ENCODE data around the gene CRLF2.

DNA sequence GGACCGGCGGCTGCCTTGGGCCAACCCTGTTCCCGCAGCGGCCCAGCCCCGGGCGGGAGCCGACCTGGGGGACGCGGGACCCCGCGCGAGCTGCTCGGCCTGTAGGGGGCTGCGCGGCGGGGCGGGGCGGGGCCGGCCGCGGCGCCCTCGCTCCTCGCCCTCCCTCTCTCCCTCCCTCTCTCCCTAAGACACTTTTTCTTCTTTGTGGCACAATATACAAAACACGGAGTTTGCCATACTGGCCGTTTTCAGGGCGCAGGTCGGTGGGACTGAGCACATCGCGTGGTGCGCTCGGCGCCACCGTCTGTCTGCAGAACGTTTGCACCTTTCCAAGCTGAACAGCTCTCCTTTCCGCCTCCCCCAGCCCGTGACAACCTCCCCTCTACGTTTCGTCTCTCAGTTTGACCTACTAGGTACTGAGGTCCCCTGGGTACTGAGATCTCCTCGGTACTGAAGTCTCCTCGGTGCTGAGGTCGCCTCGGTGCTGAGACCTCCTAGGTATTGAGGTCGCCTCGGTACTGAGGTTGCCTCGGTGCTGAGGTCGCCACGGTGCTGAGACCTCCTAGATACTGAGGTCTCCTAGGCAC lies 261.2 kb upstream of the PLCXD1 start:
- PRO-cap = unidirectional peak, minus-strand start at position 66 of the sequence
CAGE:
- cytosol, long polyA minus RNA = no peak
- cytosol, long polyA plus RNA = no peak
- long polyA plus RNA = no peak
- nucleus, long polyA minus RNA = no peak
- nucleus, long polyA plus RNA = no peak

GRCh38 chrX:267672-268327 lies 13.4 kb upstream of the PLCXD1 start:
- PRO-cap = no peak
CAGE:
- cytosol, long polyA minus RNA = no peak
- cytosol, long polyA plus RNA = no peak
- long polyA plus RNA = no peak
- nucleus, long polyA minus RNA = no peak
- nucleus, long polyA plus RNA = no peak

DNA sequence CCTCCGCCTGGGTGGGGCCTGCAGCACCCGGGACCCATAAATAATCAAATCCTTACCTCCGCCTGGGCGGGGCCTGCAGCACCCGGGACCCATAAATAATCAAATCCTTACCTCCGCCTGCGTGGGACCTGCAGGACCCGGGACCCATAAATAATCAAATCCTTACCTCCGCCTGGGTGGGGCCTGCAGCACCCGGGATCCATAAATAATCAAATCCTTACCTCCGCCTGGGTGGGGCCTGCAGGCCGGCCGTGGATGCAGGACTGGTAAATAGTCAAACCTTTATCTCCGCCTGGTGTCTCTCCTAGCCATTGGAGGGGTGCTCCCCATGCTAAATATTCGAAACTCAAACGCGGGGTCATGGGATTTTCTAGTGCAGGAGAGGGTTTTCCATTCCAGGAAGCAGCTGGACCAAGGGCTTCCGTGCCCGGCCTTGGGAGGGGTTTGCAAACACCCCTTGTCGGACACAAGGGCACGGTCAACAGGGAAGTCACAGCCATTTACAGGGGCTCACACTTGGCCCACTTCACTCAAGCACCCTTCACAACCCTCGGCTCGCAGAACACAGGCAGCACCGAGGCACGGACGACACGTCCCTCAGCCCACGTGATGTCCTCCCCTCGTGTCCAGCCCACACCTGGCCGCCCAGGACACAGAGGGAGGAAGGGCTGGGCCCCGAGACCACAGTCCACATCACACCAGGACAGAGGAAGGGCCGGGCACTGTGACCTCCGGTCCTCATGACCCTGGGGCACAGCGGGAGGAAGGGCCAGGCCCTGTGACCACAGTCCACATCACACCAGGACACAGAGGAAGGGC lies 10.4 kb upstream of the PLCXD1 start:
- PRO-cap = no peak
CAGE:
- cytosol, long polyA minus RNA = no peak
- cytosol, long polyA plus RNA = no peak
- long polyA plus RNA = no peak
- nucleus, long polyA minus RNA = no peak
- nucleus, long polyA plus RNA = no peak

DNA sequence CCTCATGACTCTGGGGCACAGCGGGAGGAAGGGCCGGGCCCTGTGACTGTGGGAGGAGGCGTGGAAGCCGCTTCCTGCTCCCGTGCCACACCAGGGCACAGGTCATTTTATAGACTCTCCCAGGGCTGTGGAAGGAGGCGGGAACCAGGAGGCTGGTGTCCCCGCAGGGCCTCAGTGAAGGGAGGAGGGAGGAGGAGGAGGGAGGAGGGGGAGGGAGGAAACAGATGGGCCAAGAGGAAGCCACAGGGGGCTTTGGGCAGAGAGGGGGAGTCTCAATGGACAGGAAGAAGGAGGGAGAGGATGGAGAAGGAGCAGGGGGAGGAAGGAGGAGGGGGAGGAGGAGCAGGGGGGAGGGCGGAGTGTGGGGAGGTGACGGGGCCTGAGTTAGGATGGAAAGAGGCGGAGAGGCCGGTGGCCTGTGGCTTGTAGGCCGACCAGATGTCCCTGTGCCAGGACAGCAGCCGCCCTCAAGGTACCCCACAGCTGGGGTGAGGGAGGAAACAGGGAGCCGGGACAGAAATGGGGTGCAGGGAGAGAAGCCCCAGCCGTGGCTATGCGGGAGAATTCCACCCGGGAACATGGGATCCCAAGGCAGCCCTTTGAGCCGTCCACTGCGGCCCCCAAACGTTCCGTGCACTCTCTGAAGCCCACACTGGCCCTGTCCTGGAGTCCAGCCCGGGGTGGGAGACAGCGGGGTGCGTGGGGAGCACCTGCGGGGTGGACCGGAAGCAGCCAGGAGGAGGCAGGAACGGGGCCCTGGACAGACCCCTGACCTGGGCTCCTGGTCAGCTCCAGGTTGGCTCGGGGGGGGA lies 6.1 kb upstream of the PLCXD1 start:
- PRO-cap = no peak
CAGE:
- cytosol, long polyA minus RNA = no peak
- cytosol, long polyA plus RNA = no peak
- long polyA plus RNA = no peak
- nucleus, long polyA minus RNA = no peak
- nucleus, long polyA plus RNA = no peak

GRCh38 chrX:276030-276505 lies 5.1 kb upstream of the PLCXD1 start:
- PRO-cap = bidirectional peak, plus-strand start at chrX:276345, minus-strand start at chrX:276240
CAGE:
- cytosol, long polyA minus RNA = no peak
- cytosol, long polyA plus RNA = no peak
- long polyA plus RNA = no peak
- nucleus, long polyA minus RNA = no peak
- nucleus, long polyA plus RNA = no peak

DNA sequence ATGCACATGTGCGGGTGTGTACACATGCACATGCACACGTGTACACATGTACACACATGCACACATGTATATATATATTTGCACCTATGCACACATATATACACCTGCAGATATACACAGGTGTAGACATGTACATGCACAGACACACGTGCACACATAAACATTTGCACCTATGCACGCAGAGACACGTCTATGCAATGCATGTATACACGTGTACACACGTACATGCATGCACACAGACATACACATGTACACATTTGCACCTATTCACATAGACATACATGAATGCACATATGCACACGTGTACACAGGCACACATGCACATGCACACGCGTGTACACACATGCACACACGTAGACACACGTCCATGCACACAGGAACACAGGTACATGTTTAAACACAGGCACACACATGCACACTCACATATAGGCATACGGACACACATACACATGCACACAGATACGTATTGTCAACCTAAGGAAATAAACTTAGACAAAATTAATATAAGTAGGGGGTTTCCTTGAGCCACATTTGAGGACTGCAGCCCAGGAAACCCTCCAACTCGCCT lies 4.2 kb downstream of the PLCXD1 start:
- PRO-cap = no peak
CAGE:
- cytosol, long polyA minus RNA = no peak
- cytosol, long polyA plus RNA = no peak
- long polyA plus RNA = no peak
- nucleus, long polyA minus RNA = no peak
- nucleus, long polyA plus RNA = no peak

GRCh38 chrX:312727-313303 lies 5.8 kb downstream of the GTPBP6 start:
- PRO-cap = no peak
CAGE:
- cytosol, long polyA minus RNA = no peak
- cytosol, long polyA plus RNA = no peak
- long polyA plus RNA = no peak
- nucleus, long polyA minus RNA = no peak
- nucleus, long polyA plus RNA = no peak

DNA sequence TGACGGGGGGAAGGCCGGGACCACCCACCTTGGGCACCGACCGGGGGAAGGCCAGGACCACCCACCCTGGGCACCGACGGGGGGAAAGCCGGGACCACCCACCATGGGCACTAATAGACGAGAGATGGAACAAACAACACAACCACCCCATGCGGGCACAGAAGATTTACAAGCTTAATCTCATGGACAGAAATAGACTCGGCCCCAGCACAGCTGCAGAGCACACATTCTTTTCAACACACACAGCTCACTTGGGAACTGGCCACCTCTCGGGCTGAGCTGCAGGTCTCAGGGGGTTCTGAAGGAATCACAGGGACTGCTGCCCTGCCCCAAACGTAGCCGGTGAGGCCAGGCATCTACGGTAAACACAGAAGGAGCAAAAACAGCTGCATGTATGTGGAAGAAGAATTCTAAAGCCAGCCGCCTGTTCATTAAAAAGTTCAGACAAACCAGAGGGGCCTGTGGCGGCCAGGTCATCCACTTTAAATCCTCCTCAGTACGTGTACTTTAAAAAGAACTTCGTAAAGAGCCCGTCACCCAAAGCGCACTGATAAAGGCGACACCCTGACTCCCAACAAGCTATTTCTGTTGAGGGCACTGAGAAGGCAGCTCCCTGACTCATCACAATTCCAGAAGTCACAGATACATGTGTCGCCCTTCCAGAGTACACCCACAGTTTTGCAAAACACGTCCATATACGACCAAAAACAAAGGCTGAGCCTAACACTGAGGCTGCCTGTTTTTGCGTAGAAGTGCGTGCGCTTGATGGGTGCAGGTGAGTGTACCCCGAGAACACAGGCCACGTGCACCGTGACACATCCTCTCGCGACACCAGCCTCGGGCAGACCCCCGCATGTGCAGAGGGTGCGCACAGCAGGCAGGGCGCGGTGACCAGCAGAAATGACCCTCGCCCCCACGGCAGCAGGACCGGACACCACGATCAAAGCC lies 17.6 kb downstream of the PPP2R3B start:
- PRO-cap = no peak
CAGE:
- cytosol, long polyA minus RNA = no peak
- cytosol, long polyA plus RNA = no peak
- long polyA plus RNA = no peak
- nucleus, long polyA minus RNA = no peak
- nucleus, long polyA plus RNA = no peak

DNA sequence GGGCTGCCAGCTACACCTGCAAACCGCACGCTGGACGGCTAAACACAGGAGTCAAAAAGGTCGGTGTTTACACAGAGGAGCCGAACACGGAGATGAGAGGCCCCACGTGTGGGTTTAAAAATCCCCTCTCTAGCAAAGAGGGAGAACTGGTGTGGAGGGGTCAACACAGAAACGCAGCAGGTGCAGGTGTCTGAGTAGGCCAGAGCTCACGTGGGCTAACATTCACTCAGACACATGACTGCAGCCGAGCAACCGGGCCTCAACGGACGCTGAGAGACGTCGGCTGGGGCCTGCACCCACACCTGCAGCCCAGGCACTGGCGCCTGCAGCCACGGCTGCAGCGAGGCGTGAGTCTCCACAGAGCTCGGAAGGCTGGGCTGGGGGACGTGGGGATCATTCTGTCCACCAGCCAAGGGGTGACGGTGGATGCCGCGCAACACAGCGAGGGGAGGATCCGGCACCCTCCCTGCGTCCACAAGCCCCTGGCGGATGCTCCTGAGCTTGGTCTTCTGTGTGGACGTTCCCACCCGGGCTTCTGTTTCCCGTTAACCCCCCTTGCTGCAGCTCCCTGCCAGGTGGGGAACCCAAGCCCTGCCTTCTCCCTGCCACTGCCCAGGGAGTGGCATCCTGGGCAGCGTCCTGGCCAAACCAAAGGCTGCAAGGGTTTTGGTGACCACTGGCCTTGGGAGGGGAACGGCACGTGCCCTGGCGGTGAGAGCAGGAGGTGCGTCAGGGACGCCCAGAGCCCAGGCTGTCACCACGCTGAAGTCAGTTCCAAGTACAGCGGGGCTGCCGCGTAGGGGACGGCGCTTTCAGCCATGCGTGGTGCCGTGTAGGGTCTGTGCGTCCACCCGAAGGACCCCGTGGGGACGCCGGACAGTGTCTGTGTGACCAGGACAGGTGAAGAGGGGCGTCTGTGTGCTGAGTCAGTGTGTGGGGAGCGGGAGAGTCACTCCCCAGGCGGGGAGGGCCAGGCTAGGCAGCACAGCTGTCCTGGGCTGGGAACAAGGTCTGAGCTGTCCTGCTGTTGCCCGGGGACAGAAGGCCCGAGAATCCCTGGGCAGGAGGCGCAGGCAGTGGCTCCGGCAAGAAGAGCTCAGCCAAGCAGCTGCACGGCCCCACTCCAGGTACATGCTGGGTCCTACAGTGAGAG lies 16.3 kb downstream of the PPP2R3B start:
- PRO-cap = no peak
CAGE:
- cytosol, long polyA minus RNA = no peak
- cytosol, long polyA plus RNA = no peak
- long polyA plus RNA = no peak
- nucleus, long polyA minus RNA = no peak
- nucleus, long polyA plus RNA = no peak

DNA sequence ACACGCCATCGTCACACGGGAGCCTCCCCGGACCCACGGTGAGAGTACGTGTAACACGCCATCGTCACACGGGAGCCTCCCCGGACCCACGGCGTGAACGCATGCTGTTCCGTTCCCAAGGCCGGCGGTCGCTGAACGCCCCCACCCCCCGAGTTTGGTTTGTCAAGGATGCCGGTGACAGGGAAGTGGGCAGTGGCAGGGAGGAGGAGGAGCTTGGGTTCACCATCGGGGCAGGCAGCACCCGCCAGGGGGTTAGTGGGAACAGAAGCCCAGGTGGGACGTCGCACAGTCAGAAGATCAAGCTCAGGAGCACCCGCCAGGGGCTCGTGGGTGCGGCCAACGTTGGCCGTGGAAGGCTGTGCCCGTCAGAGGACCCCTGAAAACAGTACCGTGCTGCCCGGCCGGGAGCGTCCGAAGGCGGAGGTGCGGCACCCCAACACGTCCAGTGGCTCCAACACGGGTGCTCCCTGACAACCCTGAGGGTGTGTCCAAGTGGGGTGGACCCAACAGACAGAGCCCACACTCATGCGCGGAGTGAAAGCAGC lies 15.4 kb downstream of the PPP2R3B start:
- PRO-cap = no peak
CAGE:
- cytosol, long polyA minus RNA = no peak
- cytosol, long polyA plus RNA = no peak
- long polyA plus RNA = no peak
- nucleus, long polyA minus RNA = no peak
- nucleus, long polyA plus RNA = no peak

- PRO-cap = no peak
CAGE:
- cytosol, long polyA minus RNA = no peak
- cytosol, long polyA plus RNA = no peak
- long polyA plus RNA = no peak
- nucleus, long polyA minus RNA = no peak
- nucleus, long polyA plus RNA = no peak
These were observed 221.2 kb downstream of the CRLF2 start for GRCh38 chrX:991289-991589.

GRCh38 chrX:1212368-1212500 lies 215 bp downstream of the CRLF2 start:
- PRO-cap = no peak
CAGE:
- cytosol, long polyA minus RNA = no peak
- cytosol, long polyA plus RNA = no peak
- long polyA plus RNA = no peak
- nucleus, long polyA minus RNA = no peak
- nucleus, long polyA plus RNA = no peak

DNA sequence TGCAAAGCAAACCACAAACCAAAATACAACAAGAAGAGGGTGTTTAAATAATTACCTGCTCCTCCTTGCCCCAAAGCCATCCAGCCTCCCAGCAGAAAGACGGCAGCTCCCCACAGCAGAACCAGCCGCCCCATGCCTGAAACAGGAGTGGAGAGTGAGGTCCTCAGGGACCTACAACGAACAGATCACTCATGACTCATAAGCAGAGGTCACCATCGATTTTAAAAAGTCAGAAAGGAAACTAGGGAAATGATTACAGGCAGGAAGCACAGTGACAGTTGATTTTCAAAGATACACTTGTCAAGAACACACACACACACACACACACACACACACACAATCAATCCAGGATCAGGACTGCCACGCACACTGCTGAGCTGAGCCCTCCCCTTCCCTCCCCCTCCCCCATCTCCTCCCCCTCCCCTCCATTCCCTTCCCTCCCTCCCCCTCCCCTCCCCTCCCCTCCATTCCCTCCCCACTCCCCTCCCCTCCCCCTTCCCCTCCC lies at the start of gene CRLF2:
CRLF2 (minus strand) TSS at position 149 of the 505 bp plus-strand sequence.
- PRO-cap = no peak
CAGE:
- cytosol, long polyA minus RNA = no peak
- cytosol, long polyA plus RNA = no peak
- long polyA plus RNA = no peak
- nucleus, long polyA minus RNA = no peak
- nucleus, long polyA plus RNA = no peak

- PRO-cap = no peak
CAGE:
- cytosol, long polyA minus RNA = no peak
- cytosol, long polyA plus RNA = no peak
- long polyA plus RNA = no peak
- nucleus, long polyA minus RNA = no peak
- nucleus, long polyA plus RNA = no peak
These were observed 20.1 kb upstream of the CSF2RA start for GRCh38 chrX:1248328-1249125.

GRCh38 chrX:1380039-1381194 lies 11.5 kb downstream of the SLC25A6 start:
- PRO-cap = no peak
CAGE:
- cytosol, long polyA minus RNA = no peak
- cytosol, long polyA plus RNA = no peak
- long polyA plus RNA = no peak
- nucleus, long polyA minus RNA = no peak
- nucleus, long polyA plus RNA = no peak

- PRO-cap = no peak
CAGE:
- cytosol, long polyA minus RNA = no peak
- cytosol, long polyA plus RNA = no peak
- long polyA plus RNA = no peak
- nucleus, long polyA minus RNA = no peak
- nucleus, long polyA plus RNA = no peak
These were observed 4.9 kb downstream of the SLC25A6 start for GRCh38 chrX:1386971-1387493.

DNA sequence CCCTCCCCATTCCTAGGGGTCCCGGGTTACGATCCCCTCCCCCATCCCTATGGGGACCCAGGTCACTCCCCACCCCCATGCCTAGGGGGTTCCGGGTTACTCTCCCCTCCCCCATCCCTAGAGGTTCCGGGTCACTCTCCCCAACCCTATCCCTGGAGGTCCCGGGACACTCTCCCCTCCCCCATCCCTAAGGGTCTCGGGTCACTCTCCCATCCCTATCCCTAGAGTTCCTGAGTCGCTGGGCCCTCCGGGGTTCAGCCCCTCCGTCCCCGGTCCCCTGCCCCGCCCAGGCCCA lies 317 bp downstream of the ASMTL start:
- PRO-cap = no peak
CAGE:
- cytosol, long polyA minus RNA = no peak
- cytosol, long polyA plus RNA = no peak
- long polyA plus RNA = no peak
- nucleus, long polyA minus RNA = no peak
- nucleus, long polyA plus RNA = no peak

- PRO-cap = no peak
CAGE:
- cytosol, long polyA minus RNA = no peak
- cytosol, long polyA plus RNA = no peak
- long polyA plus RNA = no peak
- nucleus, long polyA minus RNA = no peak
- nucleus, long polyA plus RNA = no peak
These were observed 34.0 kb upstream of the ASMTL start for GRCh38 chrX:1486529-1487245.

- PRO-cap = no peak
CAGE:
- cytosol, long polyA minus RNA = no peak
- cytosol, long polyA plus RNA = no peak
- long polyA plus RNA = no peak
- nucleus, long polyA minus RNA = no peak
- nucleus, long polyA plus RNA = no peak
These were observed 36.0 kb downstream of the P2RY8 start for GRCh38 chrX:1500751-1501587.

DNA sequence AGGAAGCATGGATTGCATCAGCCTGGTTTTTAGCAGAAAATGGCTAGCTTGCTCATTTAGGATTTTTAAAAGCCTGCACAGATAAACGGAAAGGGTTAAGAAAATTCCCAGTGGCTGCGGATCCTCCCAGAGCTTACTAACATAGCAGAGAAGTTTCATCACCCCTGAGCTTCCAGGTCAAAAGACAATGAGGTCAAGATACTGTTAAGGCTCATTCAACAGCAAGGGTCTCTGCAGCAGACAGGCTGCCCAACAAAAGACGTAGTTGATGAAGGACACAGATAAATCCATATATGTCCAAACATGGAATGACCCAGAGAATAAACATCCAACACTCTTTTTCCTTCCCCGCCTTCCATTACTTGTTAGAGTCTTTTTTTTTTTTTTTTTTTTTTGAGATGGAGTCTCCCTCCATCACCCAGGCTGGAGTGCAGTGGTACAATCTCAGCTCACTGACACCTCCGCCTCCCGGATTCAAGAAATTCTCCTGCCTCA lies 220.3 kb downstream of the ASMT start:
- PRO-cap = no peak
CAGE:
- cytosol, long polyA minus RNA = no peak
- cytosol, long polyA plus RNA = no peak
- long polyA plus RNA = no peak
- nucleus, long polyA minus RNA = no peak
- nucleus, long polyA plus RNA = no peak